ENCODE data around the genes RHBDL3, ZNF207 and SLFN5.

DNA sequence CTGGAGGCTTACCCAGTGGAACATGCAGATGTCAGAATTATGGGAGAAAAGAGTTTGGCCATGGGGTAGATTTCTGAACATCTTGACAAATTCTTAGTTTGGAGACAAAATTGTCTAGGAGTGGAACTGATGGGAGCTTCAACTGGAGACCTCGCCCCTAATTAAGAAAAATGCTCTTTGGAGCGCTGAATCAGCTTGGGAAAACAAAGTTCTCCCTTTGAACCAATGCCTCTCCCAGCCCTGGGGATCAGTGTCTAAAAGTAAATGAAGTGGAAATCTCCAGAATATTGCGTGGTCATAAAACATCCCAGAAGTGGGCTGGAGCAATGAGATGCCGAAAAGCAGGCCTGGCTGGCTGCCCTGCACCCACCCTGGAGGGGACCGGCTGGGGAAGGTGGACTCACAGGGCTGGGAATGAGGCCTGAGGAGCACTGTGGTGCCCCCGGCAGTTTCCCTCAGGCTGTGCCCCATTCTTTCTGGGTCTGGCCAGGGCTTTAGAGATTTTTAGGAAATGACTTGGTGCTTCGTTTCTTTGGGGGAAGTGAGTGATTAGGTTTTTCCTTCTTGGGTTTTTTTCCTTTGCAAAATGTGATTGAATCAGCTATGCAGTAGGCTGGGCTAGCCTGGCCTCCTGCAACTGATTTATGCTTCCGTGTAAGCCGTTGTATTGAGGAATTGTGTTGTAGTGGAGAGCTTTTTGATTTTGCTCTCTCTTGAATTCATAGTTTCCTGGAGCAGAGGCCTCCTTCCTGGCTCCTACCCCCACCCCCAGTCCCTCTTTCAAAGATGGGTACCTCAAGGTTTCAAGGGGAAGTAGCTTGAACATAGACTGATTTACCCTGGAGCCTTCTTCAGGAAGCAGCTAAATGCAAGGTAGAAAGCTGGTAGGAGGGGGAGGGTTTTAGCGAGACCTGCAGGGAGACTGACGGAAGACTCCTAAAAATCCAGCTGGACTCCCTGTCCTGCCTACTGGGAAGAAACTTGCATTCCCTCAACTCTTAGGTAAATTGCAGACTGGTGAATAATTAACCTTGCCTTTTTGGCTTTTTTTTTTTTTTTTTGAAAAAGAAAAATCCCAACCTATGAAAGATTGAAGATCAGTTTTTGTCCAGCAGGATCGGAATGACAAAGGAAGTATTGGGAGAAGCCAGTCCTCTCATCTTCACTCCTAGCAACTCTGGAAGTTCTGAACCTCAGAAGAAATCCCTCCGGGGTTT is 170.2 kb downstream of the RAB11FIP4 start:
- RRBS: 4% methylated on average over 2 of the region's 13 CpGs

- RRBS: no CpG with 5 or more reads among the region's 20 CpGs
Observed at GRCh38 chr17:31936401-31936816, 398 bp upstream of the SUZ12 start.

GRCh38 chr17:32265234-32266007 is at the start of gene RHBDL3:
RHBDL3 (plus strand) TSS chr17:32265832.
- RRBS: 3% methylated on average over 13 of the region's 80 CpGs

DNA sequence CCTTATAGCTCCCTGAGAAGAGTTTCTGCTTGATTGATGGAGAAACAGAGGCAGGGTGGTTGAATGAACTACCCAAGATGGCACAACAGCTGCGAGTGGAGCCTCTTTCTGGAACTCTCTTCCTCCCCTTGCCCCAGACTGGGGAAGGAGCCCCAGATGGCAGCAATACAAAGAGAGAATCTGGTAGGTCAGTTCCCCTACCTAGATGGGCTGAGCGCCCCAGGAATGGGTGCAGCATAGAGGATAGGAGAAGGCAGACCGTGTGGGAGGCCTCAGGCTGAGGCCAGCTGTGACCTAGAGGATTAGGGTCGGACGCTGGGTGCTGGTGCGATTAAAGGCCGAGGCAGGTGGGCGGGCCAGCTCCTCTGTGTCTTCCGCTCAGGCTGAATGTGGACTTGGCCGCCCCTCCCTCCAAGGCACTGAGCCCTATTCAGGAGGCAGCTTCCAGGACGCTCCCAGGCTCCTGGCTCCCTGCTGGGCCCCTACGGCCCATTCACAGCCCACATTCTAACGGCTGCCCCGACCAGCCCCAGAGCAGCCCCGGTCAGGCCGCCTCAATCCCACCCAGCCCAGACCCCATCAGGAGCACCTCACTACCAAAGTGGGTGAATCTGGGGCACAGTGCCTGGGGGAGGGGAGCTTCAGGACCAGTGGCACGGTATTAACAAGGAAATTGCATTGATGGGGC is 14.2 kb downstream of the RHBDL3 start:
- RRBS: no CpG with 5 or more reads among the region's 17 CpGs

- RRBS: 0% methylated on average over 1 of the region's 23 CpGs
Observed at GRCh38 chr17:32349908-32350286, at the start of gene ZNF207. ZNF207 (plus strand) TSS chr17:32350157.

GRCh38 chr17:32492931-32493345 is 6.1 kb downstream of the CDK5R1 start:
- RRBS: 97% methylated on average over 1 of the region's 2 CpGs

GRCh38 chr17:32532917-32534064 is 46.5 kb downstream of the CDK5R1 start:
- RRBS: no CpG with 5 or more reads among the region's 7 CpGs

DNA sequence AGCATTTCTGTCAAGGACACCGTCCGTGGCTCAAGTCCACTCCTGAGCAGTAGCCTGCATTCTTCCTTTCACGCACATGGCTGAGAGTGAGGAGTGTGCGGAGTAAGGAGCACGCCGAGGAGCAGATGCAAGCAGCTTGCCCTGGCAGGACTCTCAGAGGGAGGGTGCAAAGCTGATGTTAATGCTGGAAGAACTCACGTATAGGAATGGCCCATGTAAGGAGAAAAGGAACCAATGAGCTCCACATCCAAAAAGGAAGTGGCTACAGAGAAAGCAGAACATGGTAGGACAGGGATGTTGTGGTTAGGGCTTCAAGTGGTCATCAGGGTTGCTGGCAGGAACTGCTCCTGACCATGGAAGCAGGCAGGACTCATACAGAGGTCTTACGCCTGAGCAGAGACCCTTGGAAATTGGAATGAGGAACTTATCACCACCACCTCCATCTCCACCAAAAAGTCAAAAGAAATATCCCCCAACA is 5.2 kb downstream of the MYO1D start:
- RRBS: no CpG with 5 or more reads among the region's 8 CpGs

GRCh38 chr17:32943698-32944324 is 15.9 kb downstream of the TMEM98 start:
- RRBS: no CpG with 5 or more reads among the region's 8 CpGs

- RRBS: no CpG with 5 or more reads among the region's 7 CpGs
Observed at GRCh38 chr17:33413944-33414416, 120.9 kb upstream of the ASIC2 start.

GRCh38 chr17:33579659-33580087 is 286.6 kb upstream of the ASIC2 start:
- RRBS: no CpG with 5 or more reads among the region's 8 CpGs

DNA sequence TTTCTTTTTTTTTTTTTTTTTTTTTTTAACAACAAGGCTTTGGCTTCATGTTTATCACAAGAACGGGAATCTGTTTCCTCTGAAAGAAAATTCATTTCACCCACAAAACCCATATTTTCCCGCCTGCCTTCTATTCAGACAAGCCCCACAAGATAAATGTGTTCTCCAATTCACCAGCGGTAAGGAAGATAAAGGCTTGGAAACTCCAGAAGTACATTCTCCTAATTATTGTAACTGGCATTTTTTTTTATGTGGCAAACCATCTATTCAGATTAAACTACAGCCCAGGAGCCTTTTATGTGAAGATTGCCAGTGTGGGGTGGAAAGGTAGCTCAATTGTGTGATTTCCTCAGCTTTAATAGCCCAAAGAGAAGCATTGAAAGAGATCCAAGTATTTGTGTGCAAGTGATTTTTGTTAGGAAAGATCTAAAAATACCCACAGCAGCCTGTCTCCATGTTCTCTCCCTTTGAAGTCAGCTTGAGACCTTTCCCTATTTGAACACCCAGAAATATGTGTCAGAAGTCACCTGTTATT is 451.4 kb upstream of the CCL2 start:
- RRBS: no CpG with 5 or more reads among the region's 3 CpGs

GRCh38 chr17:34156439-34157437 is 98.3 kb upstream of the CCL2 start:
- RRBS: 13% methylated on average over 12 of the region's 51 CpGs

- RRBS: no CpG with 5 or more reads among the region's 4 CpGs
Observed at GRCh38 chr17:34764191-34764494, 184.8 kb downstream of the TMEM132E start.

DNA sequence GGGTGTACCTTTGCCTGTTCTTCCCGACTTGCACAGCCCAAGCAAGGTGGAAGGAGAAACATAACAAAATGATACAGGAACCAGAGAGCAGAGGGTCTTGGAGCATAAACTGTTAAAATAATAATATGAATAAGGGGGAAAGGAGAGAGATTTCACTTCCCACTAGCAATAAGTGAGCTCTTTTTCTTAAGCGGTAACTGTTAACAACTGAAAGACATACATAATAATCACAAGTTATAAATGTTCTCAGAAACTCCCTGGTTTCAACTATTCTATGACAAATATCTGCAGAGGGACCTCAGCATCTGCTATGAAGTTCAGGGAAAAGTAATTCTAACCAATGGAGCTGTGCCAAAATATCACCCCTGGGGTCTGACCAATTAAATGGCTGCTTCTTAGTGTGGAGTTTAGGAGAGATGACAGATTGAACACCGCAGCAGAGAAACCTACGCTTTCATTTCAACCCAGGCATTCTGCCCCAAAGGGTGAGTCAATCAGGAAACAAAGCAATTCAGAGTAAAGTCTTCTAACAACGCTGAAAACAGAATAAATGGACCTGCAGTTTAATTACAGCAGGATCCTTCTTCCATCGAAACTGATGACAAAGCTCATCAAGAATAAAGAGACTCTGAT is 17.0 kb downstream of the RFFL start:
- RRBS: no CpG with 5 or more reads among the region's 6 CpGs

DNA sequence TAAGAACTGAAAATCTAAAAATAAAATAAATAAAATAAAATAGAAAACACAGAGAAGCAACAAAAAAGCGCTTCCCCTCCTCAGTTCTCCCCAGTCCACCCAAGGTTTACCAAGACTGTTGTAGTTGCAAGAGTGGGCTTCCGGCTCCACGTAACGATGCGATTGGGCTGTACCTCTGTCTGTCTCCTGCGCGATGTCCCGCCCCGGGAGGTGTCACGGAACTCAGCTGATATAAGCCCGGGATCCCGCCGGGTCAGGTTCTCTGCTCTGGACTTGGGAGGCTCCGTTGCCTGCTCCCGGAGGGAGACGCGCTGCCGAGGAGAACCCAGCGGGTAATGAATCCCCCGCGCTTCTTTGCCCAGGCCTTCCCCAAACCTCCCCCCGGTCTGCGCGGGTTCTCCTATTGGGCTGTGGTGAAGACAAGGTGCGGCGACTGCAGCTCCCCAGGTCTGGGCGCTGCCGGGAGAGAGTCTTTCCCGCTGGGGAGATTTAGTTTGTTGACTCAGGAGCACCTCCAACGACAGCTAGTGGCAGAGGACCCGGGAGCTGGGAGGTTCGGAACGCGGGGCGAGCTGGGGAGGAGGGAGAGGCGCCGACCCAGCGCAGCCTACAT is at the start of gene SLFN5:
Gene SLFN5, plus strand, starts transcription at position 261 of the 613 bp plus-strand sequence.
- RRBS: 2% methylated on average over 25 of the region's 38 CpGs

- RRBS: no CpG with 5 or more reads among the region's 3 CpGs
Observed at GRCh38 chr17:35367922-35368570, 5.4 kb downstream of the SLFN11 start.

- RRBS: no CpG with 5 or more reads among the region's 13 CpGs
Observed at GRCh38 chr17:35536591-35537334, 715 bp downstream of the SLFN12L start.